Skeletal muscle satellite cell (primary cell): ENCODE measurements around a stretch of chr4.

DNA sequence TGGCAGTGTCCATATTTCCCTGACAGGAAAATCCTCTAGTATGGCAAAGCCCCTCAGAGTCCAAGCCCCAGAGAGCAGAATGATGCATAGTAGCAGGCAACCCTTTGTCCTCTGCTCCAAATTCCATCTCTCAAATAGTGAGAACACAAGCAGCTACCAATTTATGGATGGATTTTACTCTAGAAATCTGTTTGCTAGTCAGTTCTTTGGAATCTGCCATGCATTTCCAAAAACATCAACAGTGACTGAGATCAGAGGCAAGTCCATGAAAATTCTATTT, 10.1 kb upstream of the CC2D2A start:
- CAGE, long polyA plus RNA, result no peak

- CAGE, long polyA plus RNA, result no peak
Measured at GRCh38 chr4:15754401-15754738, 23.8 kb upstream of the CD38 start.

DNA sequence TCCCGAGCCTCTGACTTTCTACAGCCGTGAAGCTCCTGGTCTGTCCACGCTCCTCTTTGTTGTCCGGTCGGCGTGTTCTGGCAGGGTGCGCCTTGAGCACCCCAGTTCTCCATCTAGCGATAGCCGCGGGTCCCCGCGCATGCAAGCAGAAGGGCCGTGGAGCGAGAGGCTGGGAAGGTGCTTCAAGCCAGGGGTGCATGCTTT, 1.1 kb downstream of the PROM1 start:
- CAGE, long polyA plus RNA, result no peak

- CAGE, long polyA plus RNA, result no peak
Measured at GRCh38 chr4:16227444-16227939, 1.2 kb upstream of the TAPT1 start.

DNA sequence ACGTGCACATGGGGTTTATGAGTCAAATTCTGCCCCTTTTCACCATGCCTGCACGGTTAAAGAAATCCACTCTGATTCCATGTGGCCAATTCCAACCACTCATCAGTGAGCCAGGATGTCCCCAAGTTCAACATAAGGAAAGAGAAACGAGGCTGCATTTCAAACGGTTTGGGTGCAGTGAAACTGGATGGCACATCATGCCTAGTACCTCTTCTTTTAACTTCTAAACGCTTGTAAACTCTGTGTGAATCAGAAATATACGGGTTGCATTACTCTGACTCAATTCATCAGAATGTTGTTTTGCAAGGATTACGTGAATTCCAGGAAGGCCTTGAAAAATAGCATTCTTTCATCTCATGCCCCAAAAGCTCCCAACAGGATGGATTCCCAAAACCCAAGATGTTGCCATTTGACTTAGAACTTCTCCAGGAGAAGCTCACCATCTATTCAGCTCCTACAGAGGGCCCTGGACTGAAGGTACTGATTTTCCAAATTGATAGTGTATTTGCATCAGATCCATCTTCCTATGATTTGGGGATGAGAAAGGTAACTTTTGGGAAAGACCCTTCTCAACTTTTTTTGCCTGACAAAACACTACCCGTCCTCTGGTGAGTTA, 270.4 kb downstream of the LDB2 start:
- CAGE, long polyA plus RNA, result no peak

DNA sequence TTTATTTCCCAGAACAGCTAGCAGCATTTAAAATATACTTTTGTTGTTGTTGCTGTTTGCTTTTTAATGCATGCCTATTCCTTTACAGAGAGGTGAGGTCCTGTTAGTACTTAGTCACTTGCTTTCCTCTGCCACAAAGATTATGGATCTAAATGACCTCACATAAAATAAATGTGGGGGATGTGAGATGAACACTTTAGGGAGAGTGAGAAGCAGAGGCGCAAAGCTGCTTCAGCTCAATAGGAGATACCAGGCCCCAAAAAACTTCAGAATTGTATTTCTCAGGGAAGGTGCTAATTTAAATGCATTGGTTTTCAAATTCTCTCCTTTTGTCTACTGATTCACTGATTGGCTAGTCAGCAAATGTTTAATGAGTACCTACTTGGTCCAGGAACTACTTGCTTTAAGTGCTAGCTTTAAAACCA, 4.0 kb downstream of the LDB2 start:
- CAGE, long polyA plus RNA, result no peak

GRCh38 chr4:17336280-17336949, 175.5 kb downstream of the QDPR start:
- CAGE, long polyA plus RNA, result no peak

GRCh38 chr4:17635566-17636026, 21.2 kb downstream of the MED28 start:
- CAGE, long polyA plus RNA, result no peak

GRCh38 chr4:17803847-17804244, 6.7 kb downstream of the DCAF16 start:
- CAGE, long polyA plus RNA, result no peak

- CAGE, long polyA plus RNA, result no peak
Measured at GRCh38 chr4:17868898-17870094, 58.5 kb downstream of the NCAPG start.

- CAGE, long polyA plus RNA, result no peak
Measured at GRCh38 chr4:18574065-18574448, 552.5 kb upstream of the LCORL start.

GRCh38 chr4:20110182-20110613, 141.5 kb upstream of the SLIT2 start:
- CAGE, long polyA plus RNA, result no peak

DNA sequence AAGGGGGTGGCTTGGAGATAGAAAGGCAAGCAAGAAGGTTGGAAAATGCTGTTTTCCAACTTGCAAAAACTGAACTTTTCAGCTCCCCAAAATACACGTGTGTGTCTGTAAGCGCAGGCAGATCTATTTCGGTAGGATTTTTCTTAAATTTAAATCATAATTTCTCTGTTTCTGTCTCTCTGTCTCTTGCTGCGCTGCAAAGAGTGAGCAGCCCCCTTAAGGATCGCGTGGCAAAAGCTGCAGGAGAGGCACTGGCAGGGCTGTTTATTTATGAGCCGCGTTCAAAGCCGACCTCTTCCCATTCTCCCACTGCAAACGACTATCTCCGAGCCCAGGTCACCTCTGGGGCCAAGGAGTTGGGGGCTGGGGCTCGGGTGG, 433 bp upstream of the SLIT2 start:
- CAGE, long polyA plus RNA, result no peak

- CAGE, long polyA plus RNA, result no peak
Measured at GRCh38 chr4:20431356-20431971, 179.8 kb downstream of the SLIT2 start.

DNA sequence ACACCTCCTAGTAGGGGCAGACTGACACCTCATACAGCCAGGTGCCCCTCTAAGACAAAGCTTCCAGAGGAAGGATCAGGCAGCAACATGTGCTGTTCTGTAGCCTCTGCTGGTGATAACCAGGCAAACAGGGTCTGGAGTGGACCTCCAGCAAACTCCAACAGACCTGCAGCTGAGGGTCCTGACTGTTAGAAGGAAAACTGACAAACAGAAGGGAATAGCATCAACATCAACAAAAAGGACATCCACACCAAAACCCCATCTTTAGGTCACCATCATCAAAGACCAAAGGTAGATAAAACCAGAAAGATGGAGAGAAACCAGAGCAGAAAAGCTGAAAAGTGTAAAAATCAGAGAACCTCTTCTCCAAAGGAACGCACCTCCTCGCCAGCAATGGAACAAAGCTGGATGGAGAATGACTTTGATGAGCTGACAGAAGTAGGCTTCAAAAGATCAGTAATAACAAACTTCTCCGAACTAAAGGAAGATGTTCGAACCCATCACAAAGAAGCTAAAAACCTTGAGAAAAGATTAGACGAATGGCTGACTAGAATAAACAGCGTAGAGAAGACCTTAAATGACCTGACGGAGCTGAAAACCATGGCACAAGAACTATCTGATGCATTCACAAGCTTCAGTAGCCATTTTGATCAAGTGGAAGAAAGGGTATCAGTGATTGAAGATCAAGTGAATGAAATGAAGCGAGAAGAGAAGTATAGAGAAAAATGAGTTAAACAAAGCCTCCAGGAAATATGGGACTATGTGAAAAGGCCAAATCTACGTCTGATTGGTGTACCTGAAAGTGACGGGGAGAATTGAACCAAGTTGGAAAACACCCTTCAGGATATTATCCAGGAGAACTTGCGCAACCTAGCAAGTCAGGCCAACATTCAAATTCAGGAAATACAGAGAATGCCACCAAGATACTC, 39.3 kb downstream of the PACRGL start:
- CAGE, long polyA plus RNA, result no peak

- CAGE, long polyA plus RNA, result no peak
Measured at GRCh38 chr4:22398640-22399440, 117.0 kb downstream of the ADGRA3 start.

GRCh38 chr4:22625110-22625656, 109.3 kb upstream of the ADGRA3 start:
- CAGE, long polyA plus RNA, result no peak

- CAGE, long polyA plus RNA, result no peak
Measured at GRCh38 chr4:22997219-22997869, 481.5 kb upstream of the ADGRA3 start.

DNA sequence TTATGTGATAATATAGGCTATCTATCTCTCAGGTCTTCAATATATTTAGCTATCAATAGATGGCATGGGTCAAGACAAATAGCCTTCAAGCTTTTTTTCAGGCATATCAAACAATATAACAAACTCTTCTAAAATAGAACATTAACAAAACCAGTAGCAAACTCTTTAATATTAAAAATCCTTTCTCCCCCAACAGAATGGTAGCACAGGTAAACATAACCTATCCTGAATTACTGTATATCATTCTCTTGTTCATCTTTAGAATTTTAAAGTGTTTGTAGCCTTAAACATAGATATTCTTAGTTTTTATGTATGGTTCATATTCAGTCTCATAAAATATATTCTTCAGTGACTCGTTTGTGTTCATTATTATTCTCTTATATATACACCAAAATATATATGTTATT, 475.7 kb downstream of the PPARGC1A start:
- CAGE, long polyA plus RNA, result no peak

DNA sequence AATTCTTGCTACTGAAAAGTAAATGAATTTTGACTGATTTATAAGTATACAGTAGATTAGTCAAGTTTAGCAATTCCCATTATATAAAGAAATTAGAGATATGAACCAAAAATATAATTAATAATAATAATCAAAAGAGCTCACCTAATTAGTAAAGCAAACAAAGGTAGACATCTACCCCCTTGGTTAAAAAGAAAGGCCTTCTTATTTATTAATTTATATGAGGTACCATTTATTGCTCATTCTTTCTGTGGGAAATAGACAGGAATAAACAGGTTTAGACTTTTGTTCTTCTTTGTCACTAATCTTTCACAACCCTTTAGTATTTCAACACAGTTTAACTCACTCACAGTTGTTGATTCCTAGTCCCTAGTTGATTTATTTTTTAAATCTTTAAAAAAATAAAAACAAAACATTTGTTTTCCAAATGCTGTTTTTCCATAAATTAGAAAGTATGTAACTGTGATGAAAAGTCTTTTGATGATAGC, 5.6 kb downstream of the PPARGC1A start:
- CAGE, long polyA plus RNA, result no peak